Progenitor cell of endocrine pancreas (in vitro differentiated cells): ENCODE data around the gene PBOV1.

DNA sequence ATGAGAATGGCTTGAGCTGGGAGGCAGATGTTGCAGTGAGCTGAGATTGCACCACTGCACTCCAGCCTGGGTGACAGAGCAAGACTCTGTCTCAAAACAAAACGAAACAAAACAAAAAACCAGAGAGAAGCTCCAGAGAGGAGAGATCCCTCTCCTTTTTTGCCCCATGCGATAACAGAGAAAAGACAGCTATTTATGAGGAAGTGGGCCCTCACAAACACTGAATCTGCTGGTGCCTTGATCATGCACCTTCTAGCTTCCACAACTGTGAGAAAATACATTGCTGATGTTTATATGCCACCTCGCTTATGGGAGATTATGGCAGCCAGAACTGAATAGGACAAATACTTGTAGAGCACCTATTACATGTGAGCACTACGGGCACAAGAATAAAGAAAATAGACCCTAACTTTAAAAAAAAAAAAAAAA, 31.4 kb downstream of the MAP3K5 start:
- PRO-cap = no peak

GRCh38 chr6:137387281-137388005, 106.8 kb downstream of the OLIG3 start:
- PRO-cap = no peak

DNA sequence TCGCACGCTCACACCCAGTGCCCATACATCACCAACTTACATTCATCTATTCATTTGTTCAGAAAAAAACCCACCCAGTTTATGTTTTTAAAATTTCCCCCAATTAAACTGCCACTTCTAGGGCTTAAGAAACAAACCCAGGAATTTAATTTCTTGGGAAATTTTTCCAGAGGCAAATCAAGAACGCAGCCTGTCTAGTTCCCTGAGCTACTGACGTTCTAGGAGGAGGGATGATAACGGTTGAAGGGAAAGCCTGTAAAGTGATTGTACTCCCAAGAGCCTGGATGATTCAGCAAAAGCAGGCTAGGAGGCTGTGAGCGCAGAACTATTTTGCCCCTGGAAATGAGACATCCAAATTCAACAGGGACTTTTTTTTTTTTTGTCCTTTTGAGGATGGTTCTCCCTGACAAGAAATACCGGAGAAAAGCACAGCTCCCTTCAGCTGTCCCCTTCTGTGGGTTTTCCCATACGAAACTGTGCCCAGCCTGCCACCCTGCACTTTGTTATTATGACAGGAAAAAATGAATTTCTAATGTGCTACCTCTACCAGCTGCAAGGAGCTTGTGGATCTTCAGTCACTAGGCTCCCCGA, 77.4 kb downstream of the OLIG3 start:
- PRO-cap = no peak

DNA sequence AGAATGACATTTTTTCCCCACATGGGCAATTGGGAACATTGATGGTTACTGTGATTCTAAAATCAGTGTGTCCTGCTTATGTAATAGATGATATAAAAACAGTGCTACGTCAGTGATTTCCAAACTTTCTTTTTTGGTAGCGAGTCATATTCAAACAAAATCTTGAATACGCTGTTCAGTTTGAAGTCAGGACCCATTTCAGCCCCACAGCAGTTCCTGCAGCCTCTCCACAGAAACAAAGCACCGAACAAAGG, 170.0 kb upstream of the OLIG3 start:
- PRO-cap = no peak

- PRO-cap = bidirectional peak, plus-strand start at chr6:137868174, minus-strand start at chr6:137868176; unidirectional peak, minus-strand start at chr6:137868233
Measured at GRCh38 chr6:137867935-137868405, 911 bp downstream of the TNFAIP3 start.

DNA sequence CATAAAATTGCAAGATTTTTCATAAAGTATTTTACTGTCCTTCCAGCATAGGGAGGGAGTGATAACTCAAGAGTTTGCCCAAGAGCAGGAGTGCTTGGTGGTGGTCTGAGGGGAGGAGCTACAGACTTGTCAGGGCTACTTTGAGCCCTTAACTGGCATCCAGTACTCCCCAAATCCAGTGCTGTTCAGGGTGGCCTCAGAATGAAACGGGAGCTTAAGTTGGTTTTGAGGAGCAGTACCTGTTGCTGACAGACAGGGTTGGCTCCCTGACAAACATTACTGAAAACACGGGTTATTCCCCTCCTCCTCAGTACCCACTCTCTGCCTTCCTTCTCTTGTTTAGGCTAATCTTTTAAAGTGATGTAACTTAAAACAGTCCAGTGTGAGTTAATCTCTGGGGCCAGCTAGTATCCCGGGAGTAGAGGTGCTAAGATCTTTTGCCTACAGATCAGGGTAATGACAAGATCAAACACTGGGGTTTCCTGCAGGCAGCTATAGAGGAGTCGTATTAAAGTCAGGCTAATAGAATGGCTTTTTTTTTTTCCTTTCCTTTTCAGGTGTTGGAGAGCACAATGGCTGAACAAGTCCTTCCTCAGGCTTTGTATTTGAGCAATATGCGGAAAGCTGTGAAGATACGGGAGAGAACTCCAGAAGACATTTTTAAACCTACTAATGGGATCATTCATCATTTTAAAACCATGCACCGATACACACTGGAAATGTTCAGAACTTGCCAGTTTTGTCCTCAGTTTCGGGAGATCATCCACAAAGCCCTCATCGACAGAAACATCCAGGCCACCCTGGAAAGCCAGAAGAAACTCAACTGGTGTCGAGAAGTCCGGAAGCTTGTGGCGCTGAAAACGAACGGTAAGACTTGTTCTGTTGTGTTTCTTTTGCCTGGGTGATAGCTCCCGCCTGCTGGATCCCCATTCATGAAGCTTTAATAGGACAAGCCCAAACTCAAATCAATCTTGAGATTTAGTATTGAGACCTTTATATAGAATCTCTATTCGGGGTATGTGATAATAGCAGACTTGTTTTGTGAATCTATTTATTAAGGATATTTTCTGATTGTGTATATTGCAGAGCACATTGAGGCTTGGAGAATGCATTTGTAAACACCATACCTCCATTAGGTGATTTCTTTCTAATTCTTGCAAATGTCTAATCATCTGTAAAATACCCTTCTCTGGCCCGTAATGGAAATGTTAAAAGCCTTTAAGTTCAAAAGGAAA, 4.0 kb downstream of the TNFAIP3 start:
- PRO-cap = no peak

- PRO-cap = no peak
Measured at GRCh38 chr6:137883145-137884301, 16.5 kb downstream of the TNFAIP3 start.

- PRO-cap = no peak
Measured at GRCh38 chr6:137928407-137928879, 61.4 kb downstream of the TNFAIP3 start.

GRCh38 chr6:138162147-138162816, 543 bp downstream of the ARFGEF3 start:
- PRO-cap = unidirectional peak, minus-strand start at chr6:138162576

DNA sequence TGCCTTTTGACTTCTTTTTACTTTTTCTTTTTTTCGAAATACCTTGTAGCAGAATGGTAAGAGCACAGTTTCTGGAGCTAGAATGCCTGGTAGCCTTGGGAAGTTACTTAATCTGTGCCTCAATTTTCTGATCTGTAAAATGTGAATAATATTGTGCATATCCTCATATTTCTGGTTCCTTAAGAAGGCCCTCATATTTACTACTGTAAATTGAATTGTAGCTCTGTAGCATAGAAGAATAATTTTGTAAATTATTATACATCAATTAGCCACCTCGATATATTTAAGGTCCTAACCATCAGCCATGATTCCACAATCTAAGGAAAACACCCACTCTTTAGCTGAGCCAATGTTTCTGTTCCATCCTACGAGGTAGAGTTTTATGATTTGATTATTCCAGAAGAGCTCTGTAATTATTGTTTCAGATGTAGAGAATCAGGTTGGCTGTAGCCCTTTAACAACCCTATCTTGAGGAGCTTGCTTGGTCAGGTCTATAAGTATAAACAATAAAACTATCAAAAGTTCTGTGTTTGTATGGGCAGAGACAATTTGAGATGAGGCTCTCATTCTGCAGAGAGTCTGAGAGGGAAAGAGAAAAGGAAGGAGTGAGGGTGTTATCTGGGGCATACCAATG, at the start of gene PBOV1:
TSS of gene PBOV1 (minus strand) at position 291 of the 634 bp plus-strand sequence.
- PRO-cap = no peak

DNA sequence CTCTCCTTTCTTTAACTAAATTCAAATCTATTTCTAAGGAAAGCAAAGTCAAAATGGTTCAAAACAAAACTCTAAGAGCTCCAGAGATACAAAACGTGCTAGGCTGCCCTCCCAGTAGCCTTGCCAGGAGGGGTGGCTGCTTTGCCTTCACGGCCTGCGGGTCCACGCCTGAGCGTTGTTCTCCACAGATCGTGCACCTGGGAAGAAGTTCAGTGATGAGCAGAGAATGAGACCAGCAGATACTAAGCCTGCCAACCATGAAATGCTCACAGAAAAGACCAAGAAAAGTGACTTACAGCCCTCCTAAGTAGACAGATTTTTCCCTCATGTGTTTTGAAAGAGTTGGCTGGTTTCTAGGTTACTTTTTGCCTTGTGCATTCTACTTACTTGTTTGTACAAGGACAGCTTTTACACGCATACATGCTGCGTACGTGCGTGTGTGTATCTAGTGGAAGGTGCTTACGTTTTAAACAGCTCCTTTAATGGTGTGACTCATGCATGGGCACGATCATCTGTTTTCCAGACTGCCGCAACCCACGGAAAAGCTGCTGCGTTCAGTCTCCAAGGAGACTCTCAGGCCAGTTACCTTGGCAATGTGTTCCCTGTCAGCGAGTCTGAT, 32.4 kb upstream of the PBOV1 start:
- PRO-cap = no peak

DNA sequence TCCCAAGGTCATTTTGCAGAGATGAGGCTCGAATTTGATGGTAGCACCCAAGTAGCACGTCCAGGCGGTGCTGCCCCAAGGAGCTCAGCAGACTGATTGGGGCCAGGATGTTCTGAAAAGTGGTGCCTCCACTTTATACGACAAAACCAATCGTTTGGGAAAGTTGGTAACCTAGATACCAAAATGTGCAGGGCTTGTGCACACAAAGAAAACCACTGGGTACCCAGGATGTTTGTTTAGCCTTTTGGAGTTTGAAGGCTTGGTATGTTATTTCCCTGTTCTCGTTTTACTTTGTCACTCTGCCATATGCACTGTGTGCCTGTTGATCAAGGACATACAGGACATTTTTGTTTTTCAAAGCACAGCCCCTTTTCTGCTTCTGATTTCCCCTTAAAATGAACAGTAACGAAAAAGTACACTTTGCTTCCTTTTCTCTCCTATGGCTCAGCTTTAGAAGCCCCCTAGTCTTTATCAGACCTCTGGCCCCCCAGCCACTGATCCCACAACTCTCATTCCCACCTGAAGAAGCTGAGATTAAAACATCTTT, 40.8 kb upstream of the PBOV1 start:
- PRO-cap = no peak

GRCh38 chr6:138414747-138415644, 11.0 kb downstream of the HEBP2 start:
- PRO-cap = no peak

GRCh38 chr6:138430130-138431347, 26.5 kb downstream of the HEBP2 start:
- PRO-cap = no peak

DNA sequence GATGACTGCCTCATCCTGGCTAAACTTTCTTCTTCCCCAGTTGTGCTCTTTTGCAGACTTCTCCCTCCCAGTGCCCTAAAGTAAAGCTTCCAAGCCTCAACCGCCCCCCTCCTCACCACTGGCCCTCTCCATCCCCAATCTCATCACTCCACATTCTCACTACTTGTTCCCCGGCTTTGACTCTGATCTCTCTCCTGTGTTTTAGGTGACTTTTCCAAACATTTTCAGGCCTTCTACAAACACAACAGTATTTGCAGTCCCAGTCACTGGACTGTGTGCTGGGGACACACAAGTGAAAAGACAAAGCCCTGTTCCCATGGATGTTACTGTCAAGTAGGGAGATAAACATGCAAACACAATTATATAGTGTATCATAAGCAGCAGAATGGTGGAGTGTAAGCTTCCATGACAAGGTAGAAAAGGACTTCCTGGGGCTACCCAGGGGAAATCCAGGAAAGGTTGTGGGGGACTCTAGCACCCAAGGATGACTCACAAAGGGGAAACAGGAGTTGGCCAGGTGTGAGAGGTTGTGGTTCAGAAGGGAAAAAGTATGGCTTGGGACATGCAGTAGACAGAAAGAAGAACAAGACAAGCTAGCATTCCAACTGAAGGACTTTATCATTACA, 12.7 kb downstream of the NHSL1 start:
- PRO-cap = no peak

DNA sequence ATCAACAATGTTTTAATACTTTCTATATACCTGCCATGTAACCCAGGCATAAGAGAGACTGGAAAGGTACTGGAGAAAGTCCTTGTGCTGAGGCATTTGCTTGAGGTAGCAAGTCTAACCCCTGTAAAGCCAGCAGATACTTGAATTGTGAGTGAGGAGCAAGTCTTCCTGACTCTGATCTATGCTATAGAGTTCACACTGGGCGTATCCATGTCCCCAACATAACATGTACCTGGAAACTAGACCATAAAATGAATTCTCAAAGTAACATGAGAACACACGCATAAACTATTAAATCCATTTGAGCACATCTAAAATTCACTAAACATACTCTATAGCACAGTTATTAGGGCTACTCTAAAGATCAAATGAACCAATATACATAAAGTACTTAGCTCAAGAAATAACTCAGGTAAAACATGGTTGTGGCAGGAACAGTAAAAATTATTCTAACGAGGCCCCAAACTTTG, 2.0 kb downstream of the NHSL1 start:
- PRO-cap = no peak

DNA sequence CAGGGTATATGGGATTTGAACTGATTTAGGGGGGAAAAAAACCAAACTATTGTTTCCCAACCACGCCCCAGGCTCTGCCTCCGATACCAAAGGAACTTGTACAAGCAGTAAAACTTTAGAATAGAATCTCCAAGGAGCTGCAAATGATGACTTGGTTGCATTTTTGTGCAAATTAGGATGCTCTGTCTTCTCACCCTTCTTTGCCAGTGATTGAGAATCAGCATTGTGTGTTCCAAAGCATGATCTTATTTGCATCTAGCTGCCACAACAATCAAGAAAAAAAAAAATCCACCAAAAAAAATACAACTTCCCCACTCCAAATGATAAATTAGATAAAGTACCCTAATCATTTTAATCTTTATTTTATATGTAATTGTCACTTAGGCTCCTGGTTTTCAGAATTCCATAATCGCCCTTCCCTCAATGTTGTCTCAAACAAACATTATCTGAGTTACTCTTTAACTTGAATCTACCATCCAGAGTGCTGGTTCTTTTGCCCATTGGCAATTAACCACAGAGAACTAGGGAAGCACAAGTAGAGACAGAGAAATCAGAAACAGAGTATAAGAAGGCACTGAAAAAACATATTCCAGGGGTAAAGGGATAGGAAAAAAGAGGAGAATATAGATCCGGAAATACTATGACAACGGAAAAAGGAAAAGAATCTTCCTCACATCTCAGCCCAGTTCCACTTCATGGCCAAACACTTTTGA, 669 bp upstream of the NHSL1 start:
- PRO-cap = unidirectional peak, plus-strand start at position 472 of the sequence

DNA sequence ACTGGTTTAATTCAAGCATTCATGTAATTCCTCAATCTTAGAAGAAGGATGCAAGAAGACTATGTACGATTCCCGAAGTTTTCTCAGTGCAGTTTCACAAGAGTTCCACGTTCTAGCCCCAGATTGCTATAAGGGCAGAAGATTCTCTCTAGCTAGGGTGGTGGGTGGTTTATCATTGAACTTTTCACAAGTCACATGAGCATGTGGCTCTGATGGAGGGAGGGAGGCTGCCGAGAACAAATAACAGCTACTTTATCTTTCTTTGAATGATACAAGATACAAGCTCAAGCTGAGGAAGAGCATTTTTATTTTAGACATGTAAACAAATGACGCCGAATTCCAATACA, 71.9 kb upstream of the NHSL1 start:
- PRO-cap = bidirectional peak, plus-strand start at position 189 of the sequence, minus-strand start at position 130 of the sequence

DNA sequence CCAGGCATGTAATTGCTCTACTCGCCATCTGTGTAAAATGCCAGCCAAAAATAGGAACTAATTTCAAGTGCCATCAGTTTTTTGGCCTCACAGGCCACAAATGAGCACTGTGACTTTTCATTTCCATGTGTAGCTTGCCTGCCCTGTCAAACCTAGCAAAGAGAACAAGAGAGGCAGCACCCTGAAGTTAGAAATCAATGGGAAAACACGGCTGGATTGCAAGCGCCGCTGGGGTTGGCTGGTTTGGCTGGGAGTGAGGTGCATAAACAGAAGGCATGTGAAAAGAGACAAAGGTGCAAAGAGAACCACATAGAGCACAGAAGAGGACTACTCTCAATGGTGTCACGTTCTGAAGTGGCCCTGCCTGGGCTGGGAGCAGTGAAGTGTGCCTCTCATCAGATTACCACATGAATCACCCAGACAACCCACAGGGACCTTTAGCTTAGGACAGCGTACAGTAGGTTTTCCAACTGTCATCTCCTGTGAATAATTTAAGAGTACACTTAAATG, 78.0 kb upstream of the NHSL1 start:
- PRO-cap = no peak

DNA sequence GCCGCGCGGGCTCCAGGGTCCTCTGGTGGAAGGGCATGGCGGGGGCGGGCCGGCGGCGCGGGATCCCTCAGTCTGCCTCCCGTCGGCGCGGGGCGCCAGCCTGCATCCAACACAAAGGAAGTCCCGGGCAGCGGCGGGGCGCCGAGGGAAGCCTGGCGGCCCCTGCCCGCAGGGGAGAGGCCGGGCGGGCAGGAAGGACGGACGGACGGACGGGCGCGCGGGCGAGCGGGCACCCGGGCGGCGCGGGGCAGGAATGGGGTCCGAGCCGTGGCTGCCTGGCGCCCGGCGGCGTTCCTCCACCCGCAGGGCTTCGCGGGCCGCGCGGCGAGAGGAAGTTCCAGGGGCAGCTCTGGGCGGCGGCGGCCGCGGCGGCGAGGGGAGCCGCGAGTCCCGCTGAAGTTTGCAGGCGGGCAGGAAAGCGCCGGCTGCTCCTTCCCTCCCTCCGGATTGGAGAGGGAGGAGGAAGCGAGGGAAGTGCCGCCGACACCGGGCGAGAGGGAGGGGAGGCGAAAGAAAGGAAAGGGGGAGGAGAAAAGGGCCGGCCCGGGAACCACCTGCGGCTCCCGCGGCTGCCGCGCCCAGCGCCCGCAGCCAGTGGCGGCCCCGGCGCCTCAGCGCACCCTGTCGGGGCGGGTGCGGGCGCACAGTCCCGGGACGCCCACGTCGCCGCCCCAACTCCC, 80.7 kb upstream of the CCDC28A start:
- PRO-cap = bidirectional peak, plus-strand start at position 109 of the sequence, minus-strand start at position 122 of the sequence; bidirectional peak, plus-strand start at position 588 of the sequence, minus-strand start at position 351 of the sequence